Transverse colon (tissue), 4 donors: ENCODE results near the gene TMOD1.

GRCh38 chr9:95626904-95627508, 117.9 kb upstream of the PTCH1 start:
- PRO-cap = no peak
- RAMPAGE, long total RNA, 4 experiments = no peak in any of the 4 experiments

GRCh38 chr9:95640297-95640760, 131.3 kb upstream of the PTCH1 start:
- PRO-cap = unidirectional peak, minus-strand start at chr9:95640594
- RAMPAGE, long total RNA, 4 experiments = no peak in any of the 4 experiments

- PRO-cap = no peak
- RAMPAGE, long total RNA, 4 experiments = start-site peak on the plus strand in 2 of 4 experiments, at chr9:95967214-95967701 at its widest, 10 reads per replicate
Observed at GRCh38 chr9:95967061-95967794, 91.7 kb downstream of the ERCC6L2 start.

DNA sequence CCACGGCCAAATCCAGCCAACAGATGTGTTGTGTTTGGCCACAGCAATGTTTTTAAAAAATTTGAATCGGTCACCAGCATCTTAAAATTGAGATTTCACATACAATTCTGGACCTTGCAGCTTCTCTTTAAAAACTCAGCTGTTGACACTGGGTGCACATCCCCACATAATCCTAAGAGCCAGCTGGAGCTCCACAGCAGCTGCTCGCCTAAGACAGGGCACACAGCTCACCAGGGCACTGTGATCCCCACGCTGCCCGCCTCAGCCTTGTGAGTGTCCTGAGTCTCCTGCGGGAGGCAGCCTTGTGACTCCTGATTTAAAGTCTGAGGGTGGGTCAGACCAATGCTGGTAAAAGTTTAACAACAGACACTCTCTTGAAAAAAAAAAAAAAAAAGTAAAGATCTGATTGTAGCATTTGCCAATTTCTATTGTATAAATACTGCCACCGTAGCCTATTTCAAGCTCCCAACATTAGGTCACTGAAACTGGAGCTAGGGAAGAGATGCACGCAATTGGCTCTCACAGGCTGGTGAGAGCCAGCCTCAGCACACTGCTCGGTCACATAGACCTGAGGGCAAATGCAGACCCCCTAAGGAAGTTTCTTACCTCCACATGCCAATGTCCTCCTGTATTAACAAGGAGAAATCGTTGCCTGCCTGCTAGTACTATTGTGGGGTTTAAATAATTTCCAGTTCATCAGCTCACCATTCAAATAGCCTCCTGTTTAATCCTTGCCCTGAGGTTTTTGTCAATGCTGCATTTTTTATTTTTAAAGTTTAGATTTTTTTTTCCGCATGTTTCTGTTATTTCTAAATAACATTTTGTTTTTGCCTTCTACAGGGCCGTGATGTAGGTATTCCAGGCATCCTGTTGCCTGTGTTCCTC, 124.7 kb downstream of the HSD17B3 start:
- PRO-cap = no peak
- RAMPAGE, long total RNA, 4 experiments = no peak in any of the 4 experiments

GRCh38 chr9:96336353-96336946, 34.5 kb upstream of the HSD17B3 start:
- PRO-cap = no peak
- RAMPAGE, long total RNA, 4 experiments = start-site peak on the minus strand in 2 of 4 experiments, at chr9:96336743-96336757 at its widest, 16 to 25 reads per replicate

DNA sequence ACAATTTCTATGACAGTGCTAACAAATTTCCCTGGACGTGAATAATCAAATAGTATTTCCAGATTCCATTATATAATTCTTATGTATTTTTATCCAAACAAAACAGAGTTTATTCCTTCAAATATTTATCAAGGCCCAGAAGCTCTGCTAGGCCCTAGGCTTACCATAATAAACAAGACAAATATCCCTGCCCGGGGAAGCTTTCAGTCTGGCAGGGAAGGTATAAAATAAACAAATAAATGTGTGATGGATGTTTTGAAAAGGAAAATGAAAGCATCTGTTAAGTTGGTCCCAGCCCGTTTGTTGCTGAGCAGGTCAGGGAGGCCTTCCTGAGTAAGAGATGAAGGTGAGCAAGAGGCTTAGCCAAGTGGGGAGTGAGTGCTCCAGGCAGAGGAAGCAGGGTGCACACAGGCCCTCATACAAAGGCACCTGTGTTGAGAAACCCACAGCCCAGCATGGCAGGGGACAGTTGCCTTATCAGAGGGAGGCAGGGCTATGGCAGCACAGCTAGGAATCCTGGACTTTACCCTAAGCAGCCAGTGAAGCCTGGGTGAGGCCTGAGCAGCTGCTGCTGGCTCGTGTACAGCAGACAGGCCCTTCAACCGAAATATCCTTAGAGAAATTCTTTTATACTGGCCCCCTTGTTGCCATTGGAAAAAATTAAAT, 7.7 kb upstream of the SLC35D2 start:
- PRO-cap = unidirectional peak, plus-strand start at position 332 of the sequence; bidirectional peak, plus-strand start at position 539 of the sequence, minus-strand start at position 376 of the sequence
- RAMPAGE, long total RNA, 4 experiments = no peak in any of the 4 experiments

DNA sequence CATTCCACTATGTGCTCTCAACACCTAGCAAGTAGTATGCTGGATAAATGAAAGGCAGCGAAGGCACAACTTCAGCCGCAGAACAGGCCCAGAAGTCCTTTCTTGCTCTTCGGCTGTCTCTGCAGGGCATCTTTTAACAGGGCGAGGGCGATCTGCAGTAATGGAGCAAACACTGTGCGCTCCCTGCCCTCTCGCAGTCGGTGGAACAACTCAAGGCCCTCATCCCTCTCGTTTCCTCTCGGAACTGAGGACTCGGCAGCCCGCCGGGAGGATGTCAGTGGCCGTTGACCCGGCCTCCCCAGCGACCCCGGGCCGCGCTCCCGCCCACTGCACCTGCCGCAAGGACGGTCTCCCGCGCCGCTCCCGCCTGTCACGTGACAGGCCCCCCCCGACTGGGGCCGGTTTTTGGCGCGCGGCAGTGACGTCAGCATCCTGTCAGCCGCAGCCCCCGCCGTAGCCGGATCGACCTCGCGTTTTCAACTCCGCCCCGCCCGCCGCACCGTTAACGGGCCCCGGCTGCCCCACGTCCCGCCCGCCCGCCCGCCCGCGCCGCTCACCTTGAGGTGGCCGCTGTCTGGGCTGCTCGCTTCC, 1.0 kb downstream of the ZNF367 start:
- PRO-cap = bidirectional peak, plus-strand start at position 465 of the sequence, minus-strand start at position 246 of the sequence
- RAMPAGE, long total RNA, 4 experiments = start-site peak on the minus strand in 2 of 4 experiments, centred at positions 367 to 372 of the sequence, 6 to 7 reads per replicate

DNA sequence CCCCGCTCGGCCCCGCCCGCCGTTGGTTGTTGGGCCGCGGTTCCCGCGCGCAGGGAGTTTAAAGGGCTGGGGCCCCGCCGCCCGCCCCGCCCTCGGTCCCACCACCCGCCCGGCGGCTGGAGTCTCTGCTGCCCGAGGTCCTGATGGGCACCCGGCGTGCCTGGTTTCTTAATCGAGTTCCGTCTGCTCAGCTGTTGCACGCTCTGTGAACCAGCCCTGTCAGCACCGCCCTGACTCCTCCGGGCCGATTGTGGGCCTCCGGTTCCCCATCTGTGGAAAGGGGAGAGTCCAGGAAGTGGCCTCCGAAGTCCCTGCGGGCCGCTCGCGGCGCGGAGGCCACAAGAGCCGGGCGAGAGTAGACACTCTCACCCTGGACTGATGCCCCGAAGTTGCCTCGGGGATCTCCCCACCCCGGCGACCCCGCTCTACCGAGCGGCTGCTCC, 648 bp upstream of the ZNF367 start:
- PRO-cap = bidirectional peak, plus-strand start at position 25 of the sequence, minus-strand start outside the sequence; bidirectional peak, plus-strand start at position 305 of the sequence, minus-strand start at position 250 of the sequence
- RAMPAGE, long total RNA, 4 experiments = no peak in any of the 4 experiments

- PRO-cap = no peak
- RAMPAGE, long total RNA, 4 experiments = no peak in any of the 4 experiments
Observed at GRCh38 chr9:96491712-96492334, 41.9 kb downstream of the HABP4 start.

GRCh38 chr9:96620694-96621347, 1.2 kb upstream of the CDC14B start:
- PRO-cap = no peak
- RAMPAGE, long total RNA, 4 experiments = no peak in any of the 4 experiments

GRCh38 chr9:96818725-96819250, 35.5 kb downstream of the ZNF782 start:
- PRO-cap = no peak
- RAMPAGE, long total RNA, 4 experiments = start-site peak on the minus strand in 1 of 4 experiments, at chr9:96818892-96819001 at its widest, 17 reads per replicate

DNA sequence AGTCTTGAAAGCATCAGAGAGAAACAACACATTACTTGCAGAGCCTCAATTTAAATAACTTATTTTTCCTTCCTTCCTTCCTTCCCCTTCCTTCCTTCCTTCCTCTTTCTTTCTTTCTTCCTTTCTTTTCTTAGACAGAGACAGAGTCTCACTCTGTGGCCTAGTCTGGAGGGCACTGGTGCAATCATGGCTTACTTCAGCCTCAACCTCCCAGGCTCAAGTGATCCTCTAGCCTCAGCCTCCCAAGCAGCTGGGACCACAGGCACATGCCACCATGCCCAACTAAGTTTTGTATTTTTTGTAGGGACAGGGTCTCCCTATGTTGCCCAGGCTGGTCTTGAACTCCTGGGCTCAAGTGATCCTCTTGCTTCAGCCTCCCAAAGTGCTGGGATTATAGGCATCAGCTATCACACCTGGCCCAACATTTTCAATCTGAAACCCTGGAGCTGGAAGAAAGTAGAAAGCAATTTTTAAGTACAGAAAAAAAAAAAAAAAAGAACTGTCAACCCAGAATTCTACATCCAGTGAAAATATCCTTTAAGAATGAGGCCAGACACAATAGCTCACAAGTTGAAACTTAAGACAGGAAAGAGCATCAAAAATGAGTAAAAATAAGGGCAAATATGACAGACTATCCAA, 31.5 kb upstream of the ZNF782 start:
- PRO-cap = no peak
- RAMPAGE, long total RNA, 4 experiments = start-site peak on the minus strand in 1 of 4 experiments, centred at position 437 of the sequence, 6 reads per replicate

DNA sequence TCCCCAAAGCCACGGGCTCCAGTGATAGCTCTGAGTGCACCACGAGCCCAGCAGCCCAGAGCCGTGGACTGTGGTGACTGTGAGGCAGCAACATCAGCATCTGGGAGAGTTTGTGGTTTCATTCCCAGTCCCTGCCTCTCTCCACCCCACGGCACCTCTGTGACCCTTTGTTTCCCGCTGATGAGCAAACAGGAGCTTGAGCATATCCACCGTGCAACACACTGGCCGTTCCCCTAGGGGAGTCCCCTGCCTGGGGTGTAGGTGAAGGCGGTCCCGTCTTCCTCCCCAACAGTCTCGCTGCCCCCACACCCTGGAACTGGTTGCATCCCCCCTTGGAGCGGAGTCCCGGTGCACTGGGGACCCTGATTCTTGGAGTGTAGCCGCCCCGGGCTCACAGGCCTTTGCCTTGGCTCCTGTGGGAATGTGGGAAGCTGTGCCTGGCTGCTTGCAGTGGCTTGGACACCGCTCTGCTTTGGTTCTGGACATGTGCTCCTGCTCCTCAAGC, 5.5 kb downstream of the NUTM2G start:
- PRO-cap = no peak
- RAMPAGE, long total RNA, 4 experiments = no peak in any of the 4 experiments

- PRO-cap = unidirectional peak, plus-strand start at chr9:97387186
- RAMPAGE, long total RNA, 4 experiments = no peak in any of the 4 experiments
Observed at GRCh38 chr9:97386919-97387447, 24.9 kb upstream of the TDRD7 start.

DNA sequence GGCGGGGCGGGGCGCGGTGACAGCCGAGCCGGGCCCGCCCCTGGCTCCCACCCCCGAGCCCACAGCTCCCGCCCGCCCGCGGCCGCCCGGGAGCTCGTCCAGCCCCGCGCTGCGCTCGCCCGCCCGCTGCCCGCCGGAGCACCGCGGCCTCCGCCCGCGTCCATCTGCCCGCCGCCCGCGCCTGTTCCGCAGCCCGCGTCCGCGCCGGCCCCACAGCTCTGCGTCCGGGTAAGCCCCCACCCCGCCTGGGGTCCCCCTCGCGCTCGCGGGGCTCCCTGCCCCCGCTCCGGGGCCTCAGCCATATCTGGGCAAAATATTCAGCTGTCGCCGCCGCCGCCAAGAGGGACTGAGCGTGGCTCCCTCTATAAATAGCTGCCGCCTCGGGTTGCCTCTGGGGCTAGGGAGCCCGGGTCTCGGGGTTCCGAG, at the start of gene TMOD1:
Gene TMOD1, plus strand, starts transcription at position 91 of the 426 bp plus-strand sequence.
- PRO-cap = bidirectional peak, plus-strand start at position 91 of the sequence, minus-strand start outside the sequence
- RAMPAGE, long total RNA, 4 experiments = no peak in any of the 4 experiments

DNA sequence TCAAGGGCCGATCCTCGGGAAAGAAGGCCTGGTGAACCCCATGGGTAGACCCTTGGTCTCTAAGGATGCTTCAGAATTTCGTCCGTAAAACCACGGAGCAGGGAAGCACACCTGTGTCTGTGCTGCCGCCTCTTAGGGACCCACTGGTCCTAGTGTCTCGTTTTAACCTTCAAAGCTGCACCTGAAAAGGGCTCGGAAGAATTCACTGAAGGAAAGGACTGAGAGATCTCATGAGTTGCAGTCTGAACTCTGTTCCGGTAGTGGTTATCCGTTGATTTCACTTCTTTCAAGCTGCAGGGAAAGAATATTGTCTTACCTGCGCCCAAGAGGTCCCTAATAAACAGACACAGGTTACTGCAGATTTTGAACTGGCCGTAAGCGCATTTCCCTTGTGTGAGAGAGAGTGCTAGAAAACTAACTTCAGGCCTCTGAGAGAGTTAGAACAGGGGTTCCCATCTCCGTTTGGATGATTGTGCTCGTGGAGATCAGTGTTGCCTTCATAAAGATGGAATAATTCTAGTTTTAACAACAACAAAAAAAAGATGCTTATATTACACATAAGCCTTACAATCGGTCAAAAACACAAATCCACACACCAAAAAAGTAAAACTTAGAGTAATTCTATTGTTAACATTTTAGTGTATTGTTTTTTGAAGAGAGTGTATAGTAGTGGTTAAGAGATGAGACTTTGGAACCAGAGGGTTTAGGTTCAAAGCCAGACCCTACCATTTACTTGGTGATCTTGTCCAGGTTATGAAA, 674 bp downstream of the NCBP1 start:
- PRO-cap = no peak
- RAMPAGE, long total RNA, 4 experiments = no peak in any of the 4 experiments

GRCh38 chr9:97678193-97678926, 18.8 kb downstream of the XPA start:
- PRO-cap = no peak
- RAMPAGE, long total RNA, 4 experiments = start-site peak on the plus strand in 1 of 4 experiments, at chr9:97678415-97678569 at its widest, 8 reads per replicate

DNA sequence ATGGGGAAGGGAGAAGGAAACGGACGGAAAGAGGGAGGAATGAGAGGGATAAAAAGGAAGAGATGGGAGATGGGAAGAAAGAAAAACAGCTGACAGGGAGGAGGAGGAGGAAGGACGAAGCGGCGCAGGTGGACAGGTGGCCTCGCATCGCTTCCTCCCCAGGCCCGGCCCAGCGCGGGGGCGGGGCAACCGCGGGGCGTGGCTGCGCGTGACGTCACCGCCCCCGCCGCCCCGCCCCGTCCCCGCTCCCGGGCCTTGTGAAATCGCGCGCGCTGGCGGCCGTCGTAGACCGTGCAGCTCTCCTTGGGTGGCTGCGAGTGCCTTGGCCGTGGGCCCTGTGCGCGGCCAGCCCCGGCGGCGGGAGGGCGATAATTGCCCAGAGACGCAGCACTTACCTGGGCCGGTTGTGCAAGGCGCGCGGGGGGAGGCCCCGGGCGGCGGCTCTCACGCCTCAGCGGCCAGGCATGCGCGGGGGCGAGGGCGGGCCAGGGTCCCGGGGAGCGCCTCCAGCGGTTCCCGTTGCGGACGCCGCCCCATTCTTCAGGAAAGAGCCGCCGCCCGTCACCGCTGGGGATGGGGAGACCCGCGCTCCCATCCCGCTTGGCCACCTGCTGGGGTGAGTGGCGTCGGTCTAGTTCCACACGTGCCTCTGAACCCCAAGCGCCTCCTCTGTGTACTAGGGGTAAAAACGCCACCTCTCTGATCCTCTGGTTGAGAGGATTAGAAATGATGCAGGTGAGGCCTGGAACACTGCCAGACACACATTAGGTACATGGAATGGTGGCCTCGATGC, 49.5 kb upstream of the FOXE1 start:
- PRO-cap = bidirectional peak, plus-strand start at position 239 of the sequence, minus-strand start at position 157 of the sequence
- RAMPAGE, long total RNA, 4 experiments = no peak in any of the 4 experiments

DNA sequence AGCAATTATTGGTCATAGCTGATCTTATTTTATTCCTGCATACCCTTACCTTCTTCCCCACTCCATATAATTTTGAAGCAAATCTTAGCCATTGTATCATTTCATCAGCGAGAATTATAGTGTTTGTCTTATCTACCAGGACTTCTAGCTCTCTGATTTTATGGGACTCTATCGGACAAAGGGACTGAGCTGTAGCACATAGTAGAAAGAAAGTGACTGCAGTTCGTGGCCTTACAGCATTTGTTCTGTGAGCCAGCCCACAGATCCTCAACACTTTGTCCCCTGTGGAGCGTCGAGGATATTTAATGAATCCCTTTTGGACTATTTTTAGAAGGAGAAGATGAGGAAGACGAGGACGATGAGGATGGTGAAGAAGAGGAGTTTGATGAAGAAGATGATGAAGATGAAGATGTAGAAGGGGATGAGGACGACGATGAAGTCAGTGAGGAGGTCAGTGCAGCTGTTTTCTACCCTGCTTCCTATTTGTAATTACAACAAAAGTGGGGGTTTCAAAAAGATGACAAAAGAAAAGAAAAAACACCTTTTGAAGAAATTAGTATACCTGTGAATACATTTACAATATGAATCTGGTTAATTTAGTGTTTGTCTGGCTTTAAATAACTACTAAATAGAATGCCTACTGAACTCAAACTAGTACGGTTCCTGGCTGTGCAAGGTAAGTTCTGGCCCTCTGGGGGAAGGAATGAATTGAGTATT, 28.0 kb downstream of the ANP32B start:
- PRO-cap = no peak
- RAMPAGE, long total RNA, 4 experiments = start-site peak on the plus strand in 2 of 4 experiments, centred at positions 394 to 400 of the sequence, 440 to 458 reads per replicate

GRCh38 chr9:98037447-98037817, 19.1 kb upstream of the NANS start:
- PRO-cap = bidirectional peak, plus-strand start at chr9:98037574, minus-strand start at chr9:98037506
- RAMPAGE, long total RNA, 4 experiments = no peak in any of the 4 experiments